Mesenchymal stem cell of adipose (primary cell): ENCODE measurements around the genes FLII and TBC1D28.

DNA sequence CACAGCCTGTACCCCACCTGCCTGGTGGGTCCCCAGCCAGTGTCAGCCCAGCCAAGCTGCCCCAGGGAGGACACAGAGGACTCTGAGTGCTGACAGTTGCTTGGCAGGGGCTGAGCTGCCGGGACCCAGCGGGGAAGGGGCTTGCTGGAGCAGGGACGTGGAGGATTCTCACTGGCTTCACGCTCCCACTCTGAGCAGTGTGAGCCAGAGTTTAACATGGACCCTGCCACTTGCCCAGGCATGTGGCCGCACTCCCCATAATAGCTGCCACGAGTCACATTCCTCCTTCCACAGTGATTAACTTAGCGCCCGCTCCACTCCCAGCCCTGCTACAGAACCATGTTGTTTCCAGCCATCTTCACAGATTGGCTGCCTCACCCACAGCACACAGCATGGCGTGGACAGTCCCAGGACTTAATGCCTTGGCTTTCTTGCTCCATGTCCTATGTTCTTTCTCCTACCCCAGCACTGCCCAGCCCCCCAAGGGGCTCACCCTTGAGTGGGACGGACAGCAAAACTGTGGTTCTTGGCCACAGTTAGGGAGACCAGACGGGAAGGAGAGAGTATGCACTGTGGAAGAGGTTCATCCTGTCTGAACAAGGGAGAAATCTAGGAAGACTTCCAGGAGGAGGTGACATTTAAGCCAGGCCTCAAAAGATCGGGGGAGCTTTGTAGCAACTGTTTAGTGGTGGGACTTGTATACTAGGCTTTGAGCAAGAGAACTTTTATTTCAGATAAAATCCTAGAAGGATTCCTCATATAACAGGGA lies 31.0 kb downstream of the SREBF1 start:
- CAGE, long polyA plus RNA: no peak

- CAGE, long polyA plus RNA: no peak
Measured at GRCh38 chr17:17820738-17821515, 15.9 kb downstream of the SREBF1 start.

DNA sequence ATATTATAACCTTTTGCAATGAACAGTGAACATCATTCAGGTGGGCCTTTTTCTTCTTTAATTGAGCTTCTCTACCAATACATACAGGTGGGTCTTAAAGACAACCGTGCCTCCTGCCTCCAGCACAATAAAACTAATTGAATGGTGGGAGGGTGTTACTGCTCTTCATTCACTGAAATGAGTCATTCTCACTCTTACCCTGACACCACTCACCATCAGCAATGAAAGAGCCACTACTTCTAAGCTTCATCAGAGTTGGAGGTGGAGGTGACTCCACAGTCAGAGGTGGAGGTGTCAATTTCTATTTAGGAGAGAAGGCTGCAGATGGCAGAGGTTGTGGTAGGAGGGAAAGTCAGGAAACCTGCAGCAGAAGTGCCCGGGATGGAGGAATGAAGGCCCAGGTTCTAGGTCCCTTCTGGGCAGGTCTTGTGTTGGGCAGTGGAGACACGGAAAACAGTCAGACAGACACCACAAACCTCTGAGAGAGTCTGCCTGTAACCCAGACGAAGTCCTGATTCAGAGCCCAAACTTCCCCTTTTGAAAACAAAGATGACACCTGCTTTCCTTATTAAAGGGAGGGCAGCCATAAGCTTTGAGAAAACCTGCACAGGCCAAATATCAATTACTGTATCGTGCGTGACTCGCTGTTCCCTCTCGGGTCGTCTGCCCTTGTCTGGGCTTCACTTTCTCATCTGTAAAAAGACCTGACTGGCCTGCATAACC lies 756 bp downstream of the ATPAF2 start:
- CAGE, long polyA plus RNA: no peak

- CAGE, long polyA plus RNA: no peak
Measured at GRCh38 chr17:18186254-18187301, 3.0 kb downstream of the ALKBH5 start.

DNA sequence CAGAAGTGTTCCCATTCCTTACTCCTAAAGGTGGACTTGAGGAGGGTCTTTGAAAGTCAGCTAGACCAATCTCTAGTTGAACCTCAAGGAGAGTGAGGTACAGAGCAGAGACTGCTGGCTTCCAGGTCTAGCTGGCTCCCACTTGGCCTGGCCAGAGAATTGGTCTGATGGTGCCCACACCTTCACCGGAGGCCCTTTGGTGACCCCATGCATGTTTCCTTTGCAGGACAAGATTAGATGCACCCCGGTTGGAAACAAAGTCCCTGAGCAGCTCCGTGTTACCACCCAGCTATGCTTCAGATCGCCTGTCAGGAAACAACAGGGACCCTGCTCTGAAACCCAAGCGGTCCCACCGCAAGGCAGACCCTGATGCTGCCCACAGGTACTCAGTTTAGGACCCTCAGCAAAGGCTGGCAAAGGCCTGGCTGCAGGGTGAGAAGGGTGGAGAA lies 18.8 kb upstream of the LLGL1 start:
- CAGE, long polyA plus RNA: no peak

DNA sequence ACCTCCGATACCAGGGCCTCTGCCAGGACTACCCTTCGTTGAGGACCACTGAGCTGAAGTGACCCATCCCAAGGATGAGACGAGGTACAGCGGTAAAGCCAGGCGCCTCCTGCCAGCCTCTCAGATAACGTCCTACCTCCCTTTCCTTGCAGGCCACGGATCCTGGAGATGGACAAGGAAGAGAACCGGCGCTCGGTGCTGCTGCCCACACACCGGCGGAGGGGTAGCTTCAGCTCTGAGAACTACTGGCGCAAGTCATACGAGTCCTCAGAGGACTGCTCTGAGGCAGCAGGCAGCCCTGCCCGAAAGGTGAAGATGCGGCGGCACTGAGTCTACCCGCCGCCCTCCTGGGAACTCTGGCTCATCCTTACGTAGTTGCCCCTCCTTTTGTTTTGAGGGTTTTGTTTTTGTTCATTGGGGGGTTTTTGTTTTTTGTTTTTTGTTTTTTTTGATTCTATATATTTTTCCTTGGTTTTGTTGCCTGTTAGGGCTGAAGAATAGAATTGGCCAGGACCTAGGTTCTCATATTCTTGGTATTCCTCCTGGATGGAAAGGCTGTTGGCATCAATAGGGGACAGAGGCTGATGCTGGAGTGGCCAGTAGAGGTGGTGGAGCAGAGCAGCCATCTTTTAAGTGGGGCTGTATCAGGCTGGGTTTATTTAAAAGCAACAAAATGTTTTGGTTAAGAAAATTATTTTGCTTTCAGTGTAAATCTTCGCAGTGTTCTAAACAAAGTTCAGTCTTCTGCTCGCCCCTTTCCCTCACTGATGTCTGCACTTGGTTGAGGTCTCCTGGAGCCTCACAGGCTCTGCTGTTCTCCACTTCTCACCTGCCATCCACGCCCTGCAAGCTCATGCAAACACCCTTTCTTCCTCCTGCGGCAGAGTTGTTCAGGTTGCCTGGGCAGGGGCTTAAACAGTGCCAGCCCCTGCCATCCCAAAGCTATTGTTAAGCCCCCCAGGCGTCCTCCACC lies 17.1 kb upstream of the LLGL1 start:
- CAGE, long polyA plus RNA: no peak

DNA sequence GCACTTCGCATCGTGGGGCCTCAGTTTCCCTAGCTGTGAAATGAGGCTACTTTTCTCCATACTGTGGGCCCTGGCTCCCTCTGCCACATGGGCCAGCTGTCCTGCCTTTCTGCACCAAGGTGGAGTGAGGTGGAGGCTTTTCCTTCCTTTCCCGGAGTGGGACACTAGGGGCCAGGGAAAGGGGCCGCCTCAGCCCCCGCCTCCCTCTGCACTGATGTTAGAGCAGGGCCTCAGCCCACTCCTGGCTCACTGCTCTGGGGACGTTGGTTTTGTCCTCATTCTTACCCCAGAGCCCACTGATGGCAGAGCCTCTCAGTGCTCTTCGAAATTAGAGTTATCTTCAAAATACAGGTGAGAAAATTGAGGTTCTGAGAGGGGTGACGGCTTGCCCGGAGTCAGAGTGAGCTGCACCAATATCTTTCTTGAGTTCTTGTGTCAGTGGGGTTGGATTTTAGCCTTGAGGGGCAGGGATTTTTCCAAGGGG lies 1.2 kb downstream of the LLGL1 start:
- CAGE, long polyA plus RNA: no peak

GRCh38 chr17:18258470-18259211 lies at the start of gene FLII:
TSS of gene FLII (minus strand) at chr17:18258738.
- CAGE, long polyA plus RNA: no peak

- CAGE, long polyA plus RNA: no peak
Measured at GRCh38 chr17:18316032-18316714, 1.1 kb downstream of the SMCR8 start.

DNA sequence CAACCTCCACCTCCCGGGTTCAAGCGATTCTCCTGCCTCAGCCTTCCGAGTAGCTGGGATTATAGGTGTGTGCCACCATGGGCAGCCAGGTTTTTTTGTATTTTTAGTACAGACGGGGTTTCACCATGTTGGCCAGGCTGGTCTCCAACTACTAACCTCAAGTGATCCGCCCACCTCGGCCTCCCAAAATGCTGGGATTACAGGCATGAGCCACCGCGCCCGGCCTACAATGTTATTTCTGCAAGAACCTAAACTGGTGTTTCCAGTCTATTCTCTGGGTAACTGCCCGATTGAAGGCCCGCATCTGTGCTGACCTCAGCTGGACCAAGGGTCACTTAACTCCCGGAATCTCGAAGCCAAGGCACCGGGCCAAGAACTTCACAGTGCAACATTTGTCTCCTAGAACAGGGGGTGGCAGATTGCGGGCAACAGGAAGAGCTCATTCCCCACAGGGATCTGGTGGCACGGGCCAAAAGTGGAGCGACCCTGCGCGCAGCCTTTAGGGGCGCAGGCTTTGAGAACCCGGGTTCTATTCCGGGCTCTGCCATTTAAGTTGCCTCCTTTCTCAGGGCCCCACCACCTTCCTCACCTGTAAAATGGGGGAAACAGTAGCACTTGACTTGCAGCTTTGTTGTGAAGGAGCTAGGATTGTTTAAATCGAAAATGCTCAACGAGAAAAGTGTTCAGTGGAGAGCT lies 803 bp downstream of the SHMT1 start:
- CAGE, long polyA plus RNA: no peak

GRCh38 chr17:18644329-18644707 lies at the start of gene TBC1D28:
TSS of gene TBC1D28 (minus strand) at chr17:18644391.
- CAGE, long polyA plus RNA: no peak

DNA sequence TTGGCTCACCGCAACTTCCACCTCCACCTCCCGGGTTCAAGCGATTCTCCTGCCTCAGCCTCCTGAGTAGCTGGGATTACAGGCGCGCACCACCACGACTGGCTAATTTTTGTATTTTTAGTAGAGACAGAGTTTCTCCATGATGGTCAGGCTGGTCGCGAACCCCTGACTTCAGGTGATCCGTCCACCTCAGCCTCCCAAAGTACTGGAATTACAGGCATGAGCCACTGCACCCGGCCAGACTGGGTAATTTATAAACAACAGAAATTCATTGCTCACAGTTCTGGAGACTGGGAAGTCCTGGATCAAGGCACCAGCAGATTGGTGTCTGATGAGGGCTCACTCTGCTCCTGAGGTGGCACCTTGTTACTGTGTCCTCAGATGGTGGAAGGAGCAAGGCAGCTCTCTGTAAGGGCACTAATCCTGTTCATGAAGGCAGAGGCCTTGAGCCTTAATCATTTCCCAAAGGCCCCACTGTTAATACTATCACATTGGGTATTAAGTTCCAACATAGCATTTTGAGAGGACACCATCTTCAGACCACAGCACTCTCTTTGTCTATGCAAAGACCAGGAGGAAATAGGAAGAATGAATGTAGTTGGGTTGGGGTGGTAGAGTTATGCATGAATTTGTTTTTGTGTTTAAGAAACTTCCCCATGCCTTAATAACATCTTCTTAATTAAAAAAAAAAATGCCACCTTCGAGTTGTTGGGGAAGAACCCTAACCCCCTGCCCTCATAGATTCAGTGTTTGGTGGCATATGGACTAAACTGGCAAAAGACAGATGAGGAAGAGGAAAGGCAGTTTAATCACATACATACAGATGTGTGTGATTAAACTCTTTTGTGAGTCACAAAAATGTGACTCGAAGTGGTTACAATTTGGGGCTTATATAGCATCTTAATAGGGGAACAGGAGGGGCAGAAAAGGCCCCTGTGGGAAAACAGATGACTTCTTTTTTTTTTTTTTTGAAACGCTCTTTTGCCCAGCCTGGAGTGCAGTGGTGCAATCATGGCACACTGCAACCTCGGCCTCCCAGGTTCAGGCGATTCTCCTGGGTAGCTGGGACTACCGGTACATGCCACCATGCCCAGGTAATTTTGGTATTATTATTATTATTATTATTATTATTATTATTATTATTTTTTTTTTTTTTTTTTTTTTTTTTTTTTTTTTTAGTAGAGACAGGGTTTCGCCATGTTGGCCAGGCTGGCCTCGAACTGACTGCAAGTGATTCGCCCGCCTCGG lies 35.1 kb upstream of the SLC5A10 start:
- CAGE, long polyA plus RNA: no peak

GRCh38 chr17:18981259-18982587 lies 22.8 kb downstream of the FAM83G start:
- CAGE, long polyA plus RNA: no peak

- CAGE, long polyA plus RNA: no peak
Measured at GRCh38 chr17:19021400-19022018, 16.9 kb upstream of the FAM83G start.

GRCh38 chr17:19189964-19190522 lies 47.1 kb upstream of the EPN2 start:
- CAGE, long polyA plus RNA: no peak

- CAGE, long polyA plus RNA: no peak
Measured at GRCh38 chr17:19248748-19249281, 11.6 kb downstream of the EPN2 start.

DNA sequence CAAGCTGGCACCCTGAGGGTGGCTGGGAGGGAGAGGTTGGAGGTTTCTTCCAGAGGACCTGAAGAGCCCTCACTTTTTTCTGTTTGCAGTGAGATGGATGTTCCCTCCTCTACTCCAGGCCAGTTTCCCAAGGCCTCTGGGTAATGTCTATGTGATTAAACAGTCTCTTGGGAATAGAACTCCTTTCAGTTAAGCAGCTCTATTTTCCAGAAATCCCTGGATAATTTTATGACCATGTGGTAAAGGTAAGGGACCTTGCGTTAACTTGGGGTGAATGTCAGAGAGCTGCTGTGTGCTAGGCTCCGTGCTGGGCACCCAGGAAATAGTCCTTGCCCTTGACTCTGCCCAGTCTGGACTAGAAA lies 12.1 kb downstream of the EPN2 start:
- CAGE, long polyA plus RNA: no peak

- CAGE, long polyA plus RNA: no peak
Measured at GRCh38 chr17:19336568-19337708, 25.6 kb downstream of the B9D1 start.

- CAGE, long polyA plus RNA: no peak
Measured at GRCh38 chr17:19369657-19370278, 7.2 kb upstream of the B9D1 start.

GRCh38 chr17:19470444-19471318 lies 59.6 kb downstream of the RNF112 start:
- CAGE, long polyA plus RNA: no peak